ENCODE measurements around a stretch of chrX.

DNA sequence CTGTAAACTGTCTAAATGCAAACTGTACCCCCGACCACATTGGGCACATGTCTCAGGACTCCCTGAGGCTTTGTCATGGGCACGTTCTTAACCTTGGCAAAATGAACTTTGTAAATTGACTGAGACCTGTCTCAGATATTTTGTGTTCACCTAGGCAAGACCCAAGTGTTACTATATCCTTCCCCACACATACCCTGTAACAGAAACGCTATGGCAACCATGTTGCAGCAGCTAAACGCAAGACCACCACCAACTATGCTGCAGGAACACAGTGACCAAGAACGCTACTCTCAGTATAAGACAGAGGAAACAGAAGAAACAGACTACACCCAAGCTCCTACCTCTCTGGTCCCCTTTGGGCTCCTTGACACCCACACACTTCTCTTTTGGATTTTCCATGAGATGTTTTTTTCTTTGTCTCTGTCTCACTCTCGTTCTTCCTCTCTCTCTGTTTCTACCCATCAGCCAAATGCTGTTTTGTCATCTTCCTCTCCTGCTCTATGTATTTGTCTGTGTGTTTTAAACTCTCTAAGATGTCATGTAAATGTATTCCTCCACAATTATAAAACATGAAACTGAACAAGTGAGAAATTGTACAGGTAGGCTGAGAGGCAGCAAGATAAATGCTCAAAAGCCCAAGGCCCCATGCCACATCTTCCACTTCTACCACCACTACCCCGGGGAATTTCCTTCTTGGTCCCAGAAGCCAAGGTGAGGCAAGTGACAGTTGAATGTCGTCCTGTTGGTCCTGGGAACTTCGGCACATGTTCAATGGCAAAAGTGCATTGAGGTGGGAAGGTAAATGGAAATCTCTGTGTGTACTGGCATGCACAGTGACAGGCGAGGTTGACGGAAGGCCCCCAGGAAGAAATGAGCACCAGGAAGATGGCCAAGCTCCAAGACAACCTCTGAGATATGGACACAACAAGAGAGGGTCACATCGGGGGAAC, 273.1 kb upstream of the AGTR2 start:
- RRBS: no CpG with 5 or more reads among the region's 12 CpGs

- RRBS: no CpG with 5 or more reads among the region's 15 CpGs
Observed at GRCh38 chrX:115950970-115951445, 219.5 kb upstream of the AGTR2 start.

DNA sequence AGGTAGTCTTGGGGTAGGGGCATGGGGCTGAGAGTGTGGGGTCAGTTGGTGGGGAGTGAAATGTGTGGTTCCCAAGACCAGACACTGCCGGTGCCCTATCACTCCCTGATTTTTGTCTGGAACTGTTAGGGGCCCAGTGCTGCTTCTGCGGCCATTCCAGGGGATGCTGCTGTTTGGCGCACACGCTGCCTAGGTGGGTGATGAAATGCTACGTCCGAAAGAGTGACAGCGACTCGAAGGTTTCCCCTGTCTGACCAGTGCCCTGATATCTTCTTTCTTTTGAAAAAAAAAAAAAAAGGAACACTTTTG, 201.0 kb upstream of the AGTR2 start:
- RRBS: no CpG with 5 or more reads among the region's 8 CpGs

- RRBS: no CpG with 5 or more reads among the region's 4 CpGs
Observed at GRCh38 chrX:116707944-116708345, 245.2 kb upstream of the CT83 start.

- RRBS: no CpG with 5 or more reads among the region's 6 CpGs
Observed at GRCh38 chrX:116948952-116949331, 486.2 kb upstream of the CT83 start.

GRCh38 chrX:118393872-118394407, 48.0 kb downstream of the WDR44 start:
- RRBS: no CpG with 5 or more reads among the region's 4 CpGs

DNA sequence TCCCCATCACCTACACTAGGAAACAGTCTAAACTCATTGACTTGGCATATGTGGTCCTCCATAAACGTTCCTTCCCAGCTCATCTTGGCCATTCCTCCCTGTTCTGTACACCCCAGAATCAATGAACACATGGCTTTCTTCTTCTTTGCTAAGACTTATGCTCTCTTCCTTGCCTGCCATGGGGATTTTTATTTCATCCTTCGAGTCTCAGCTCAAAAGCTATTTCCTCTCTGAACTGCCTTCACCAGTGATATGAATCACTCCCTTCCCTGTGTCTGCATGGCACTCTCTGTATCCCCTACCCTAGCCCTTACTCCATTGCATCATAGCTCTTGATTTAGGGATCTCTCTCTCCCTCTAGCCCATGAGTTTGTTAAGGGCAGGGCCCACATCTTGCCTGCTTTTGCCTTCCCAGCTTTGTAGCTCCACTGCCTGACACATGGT, 34.8 kb downstream of the DOCK11 start:
- RRBS: no CpG with 5 or more reads among the region's 2 CpGs

DNA sequence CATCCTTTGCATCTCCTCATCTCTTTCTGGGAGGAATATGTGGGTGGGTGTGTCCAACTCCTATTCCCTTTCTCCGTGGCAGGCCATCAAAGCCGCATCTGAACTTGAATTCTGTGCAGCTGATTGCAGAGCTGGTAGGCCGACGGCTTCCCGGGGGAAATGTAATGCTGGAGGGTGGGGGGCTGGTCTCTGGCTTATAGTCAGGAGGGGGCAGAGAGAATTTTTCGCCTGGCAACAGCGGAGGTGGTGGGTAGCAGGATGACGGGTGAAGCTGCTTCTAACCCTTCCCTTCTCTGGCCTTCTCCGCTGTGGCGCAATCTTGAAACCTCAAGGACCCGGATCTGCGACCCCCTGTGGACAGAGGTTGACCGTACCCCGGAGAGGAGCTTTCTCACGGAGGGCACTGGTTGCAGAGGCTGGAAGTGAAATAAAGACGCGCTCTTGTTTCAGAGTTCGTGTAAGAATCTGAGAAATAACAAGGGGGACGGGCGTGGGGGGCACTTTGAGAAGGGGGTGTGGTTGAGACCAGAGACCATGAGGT, 703 bp downstream of the ZCCHC12 start:
- RRBS: no CpG with 5 or more reads among the region's 20 CpGs

DNA sequence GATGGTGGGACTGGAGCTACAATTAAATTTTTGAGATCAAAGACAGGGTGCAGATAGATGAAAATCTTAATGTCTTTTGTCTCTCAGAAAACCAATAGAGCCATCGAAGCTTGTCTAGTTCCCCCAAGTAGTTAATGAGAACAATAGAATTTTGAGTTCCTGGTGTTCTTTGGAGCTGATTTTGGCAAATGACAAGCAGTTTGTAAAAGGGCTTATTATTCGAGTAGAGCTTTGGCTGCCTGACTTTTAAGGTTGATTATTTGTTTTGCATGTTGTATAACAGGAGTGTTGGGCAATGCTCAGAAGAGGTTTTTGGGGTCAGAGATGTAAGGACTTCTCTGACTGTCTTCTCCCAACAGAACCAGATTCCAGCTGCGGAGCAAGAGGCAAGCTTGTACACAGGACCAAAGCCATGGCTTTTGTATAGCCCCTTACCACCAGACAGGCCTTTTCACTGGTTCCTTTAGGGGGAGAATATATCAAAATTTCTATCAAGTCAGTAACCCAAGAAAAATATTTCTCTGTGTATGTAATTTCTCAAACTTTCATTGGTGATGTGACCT, 30.0 kb downstream of the ZCCHC12 start:
- RRBS: no CpG with 5 or more reads among the region's 3 CpGs

DNA sequence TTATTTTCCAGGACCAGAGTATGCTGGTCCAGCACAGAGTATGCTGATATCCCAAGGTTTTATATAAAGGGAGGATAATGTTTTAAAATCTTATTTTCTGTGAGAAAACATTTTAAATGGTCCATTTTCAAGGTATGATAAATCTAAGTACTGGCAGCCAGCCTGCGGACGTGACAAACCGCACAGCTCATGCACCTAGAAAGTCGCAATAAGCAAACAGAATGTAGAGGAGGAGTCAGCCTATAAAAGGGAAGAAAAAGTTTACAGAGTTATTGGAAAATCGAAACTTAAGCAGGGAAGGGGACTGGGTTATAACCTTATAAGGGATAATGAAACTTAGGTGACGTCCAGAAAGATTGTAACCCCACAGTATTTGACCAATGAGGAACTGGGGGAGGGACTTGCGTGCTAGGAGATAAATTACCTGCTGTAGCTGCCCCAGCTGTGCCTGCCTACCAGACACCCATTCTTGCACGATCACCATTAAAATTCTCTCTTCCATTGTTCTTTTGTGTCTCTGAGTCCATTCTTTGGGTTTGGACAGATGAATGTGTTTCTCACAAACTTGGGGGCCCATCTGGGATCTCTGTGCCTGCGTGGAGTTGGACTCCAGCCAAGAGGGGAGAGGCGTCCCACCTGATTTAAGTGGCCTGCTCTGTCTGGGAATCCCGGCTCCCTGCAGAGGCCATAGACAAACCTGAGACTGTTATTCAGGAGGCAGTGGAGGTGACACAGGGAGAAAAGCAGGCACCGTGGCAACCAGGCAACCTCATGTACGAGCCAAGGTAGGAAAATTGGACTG, 61.0 kb downstream of the ZCCHC12 start:
- RRBS: no CpG with 5 or more reads among the region's 13 CpGs

GRCh38 chrX:118921397-118921845, 53.0 kb upstream of the LONRF3 start:
- RRBS: no CpG with 5 or more reads among the region's 6 CpGs

GRCh38 chrX:118978269-118978837, 3.9 kb downstream of the LONRF3 start:
- RRBS: no CpG with 5 or more reads among the region's 4 CpGs

GRCh38 chrX:118983110-118983995, 8.9 kb downstream of the LONRF3 start:
- RRBS: no CpG with 5 or more reads among the region's 11 CpGs

DNA sequence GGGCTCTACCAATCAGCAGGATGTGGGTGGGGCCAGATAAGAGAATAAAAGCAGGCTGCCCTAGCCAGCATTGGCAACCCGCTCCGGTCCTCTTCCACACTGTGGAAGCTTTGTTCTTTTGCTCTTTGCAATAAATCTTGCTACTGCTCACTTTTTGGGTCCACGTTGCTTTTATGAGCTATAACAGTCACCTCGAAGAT, 64.4 kb downstream of the PGRMC1 start:
- RRBS: no CpG with 5 or more reads among the region's 4 CpGs

GRCh38 chrX:119390129-119390468, 9.0 kb upstream of the SLC25A43 start:
- RRBS: no CpG with 5 or more reads among the region's 2 CpGs

DNA sequence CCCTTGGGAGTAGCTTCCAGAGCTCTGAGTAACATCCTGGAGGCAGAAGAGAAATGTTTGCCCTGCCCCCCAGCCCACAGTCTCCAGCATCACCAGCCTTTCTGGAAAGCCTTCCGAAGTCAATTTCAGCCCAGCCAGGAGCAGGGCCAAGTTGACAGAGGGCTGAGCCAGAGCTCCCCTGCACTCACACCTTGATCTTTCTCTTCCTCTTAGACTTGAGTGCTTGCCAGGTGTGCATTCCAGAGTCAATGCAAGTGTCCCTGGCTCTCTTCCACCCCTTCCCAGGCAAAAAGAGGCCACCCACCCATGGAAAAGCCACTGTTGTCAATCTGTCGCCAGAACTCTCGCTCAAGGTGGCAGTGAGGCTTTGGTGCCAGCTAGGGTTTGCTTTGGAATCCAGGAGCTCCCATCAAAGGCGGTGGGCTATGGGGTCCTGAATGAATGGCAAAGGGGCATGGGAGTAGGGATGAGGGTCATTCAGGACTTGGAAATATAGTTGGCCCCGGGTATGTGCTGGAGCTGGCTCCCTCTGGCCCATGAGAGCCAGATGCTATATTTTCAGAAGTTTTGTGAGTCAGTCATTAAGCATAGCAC, 35.4 kb downstream of the SLC25A5 start:
- RRBS: no CpG with 5 or more reads among the region's 5 CpGs

DNA sequence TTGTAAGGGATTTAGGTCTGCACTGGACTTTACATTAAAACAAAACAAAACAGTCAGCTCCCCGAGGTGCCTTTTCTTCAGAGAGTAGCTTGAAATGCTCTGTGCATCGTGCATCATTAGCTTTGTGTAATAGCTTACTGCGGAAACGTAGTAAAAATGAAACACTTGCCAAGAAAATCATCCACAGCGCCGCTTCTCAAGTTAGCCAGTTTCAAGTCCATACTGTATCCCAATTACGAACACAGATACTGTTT, 32.3 kb downstream of the UBE2A start:
- RRBS: no CpG with 5 or more reads among the region's 7 CpGs

- RRBS: no CpG with 5 or more reads among the region's 6 CpGs
Observed at GRCh38 chrX:119618376-119618987, 44.1 kb downstream of the UBE2A start.

GRCh38 chrX:119684243-119684690, 8.7 kb downstream of the SEPTIN6 start:
- RRBS: no CpG with 5 or more reads among the region's 7 CpGs

DNA sequence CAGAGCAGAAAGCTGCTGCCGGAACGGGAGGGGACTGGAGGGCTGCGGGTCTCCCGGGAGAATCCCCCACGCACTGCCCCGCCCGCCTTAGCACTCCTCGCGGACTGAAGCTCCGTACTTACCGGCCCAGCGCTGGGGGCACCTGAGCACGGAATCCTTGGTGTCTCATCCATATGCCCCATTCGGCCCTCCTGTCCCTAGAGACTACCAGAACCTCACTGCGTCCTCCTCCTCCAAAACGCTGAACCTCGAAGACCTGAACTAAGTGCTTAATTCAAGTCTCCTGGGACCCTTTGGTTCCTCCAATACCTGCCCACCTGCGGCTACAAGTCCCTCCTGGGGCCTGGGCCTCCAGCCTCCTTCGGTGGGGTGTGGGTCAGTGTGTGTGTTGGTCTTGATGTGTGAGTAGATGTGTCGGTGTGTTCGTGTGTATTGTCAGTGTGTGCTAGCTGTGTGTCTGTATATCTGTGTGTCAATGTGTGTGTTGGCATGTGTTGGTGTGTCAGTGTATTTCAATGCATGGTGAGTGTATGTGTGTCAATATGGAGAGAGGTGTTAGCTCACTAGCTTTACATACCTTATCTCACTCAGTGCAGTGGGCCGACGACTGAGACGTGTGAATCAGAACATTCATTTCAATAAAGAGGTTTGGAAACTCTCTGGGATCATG, 2.6 kb upstream of the SEPTIN6 start:
- RRBS: 76% methylated on average over 8 of the region's 24 CpGs

Data from non-pigmented ciliary epithelial cell (primary cell).